Diencephalon (tissue), 2 donors: ENCODE measurements around a stretch of chr9.

GRCh38 chr9:134267761-134268462 is 58.3 kb upstream of the RXRA start:
- RAMPAGE, long total RNA, result no peak

- RAMPAGE, long total RNA, result no peak
Measured at GRCh38 chr9:134320238-134321584, 5.5 kb upstream of the RXRA start.

DNA sequence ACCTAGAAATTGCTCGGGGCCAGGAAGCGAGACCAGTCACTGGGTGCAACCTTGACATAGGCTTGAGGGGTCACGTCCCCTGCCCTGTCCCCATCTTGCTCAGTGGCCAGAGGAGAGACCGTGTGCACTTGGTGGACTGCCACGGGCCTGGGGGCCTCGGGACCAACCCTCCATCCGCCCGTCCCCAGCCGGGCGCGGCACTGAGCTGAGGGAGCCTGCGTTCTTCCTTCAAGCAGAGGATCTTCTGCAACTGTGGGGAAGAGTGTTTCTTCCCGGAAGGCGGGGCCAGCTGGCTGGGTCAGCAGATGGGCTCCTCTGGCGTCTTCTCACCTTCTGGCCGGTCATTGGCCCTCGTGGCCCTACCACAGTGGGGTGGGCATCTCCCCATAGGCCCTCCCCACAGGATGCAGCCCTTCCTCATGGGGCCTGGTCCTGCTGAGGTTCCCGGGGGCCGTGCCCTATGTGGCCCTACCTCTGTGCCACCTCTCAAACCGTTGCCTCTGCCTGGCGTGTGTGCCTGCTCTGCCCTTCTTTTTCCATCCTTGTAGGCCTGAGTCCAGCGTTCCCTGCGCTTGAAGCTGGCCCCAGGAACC is 17.4 kb downstream of the RXRA start:
- RAMPAGE, long total RNA, result no peak

- RAMPAGE, long total RNA, result no peak
Measured at GRCh38 chr9:134356477-134357559, 30.6 kb downstream of the RXRA start.

DNA sequence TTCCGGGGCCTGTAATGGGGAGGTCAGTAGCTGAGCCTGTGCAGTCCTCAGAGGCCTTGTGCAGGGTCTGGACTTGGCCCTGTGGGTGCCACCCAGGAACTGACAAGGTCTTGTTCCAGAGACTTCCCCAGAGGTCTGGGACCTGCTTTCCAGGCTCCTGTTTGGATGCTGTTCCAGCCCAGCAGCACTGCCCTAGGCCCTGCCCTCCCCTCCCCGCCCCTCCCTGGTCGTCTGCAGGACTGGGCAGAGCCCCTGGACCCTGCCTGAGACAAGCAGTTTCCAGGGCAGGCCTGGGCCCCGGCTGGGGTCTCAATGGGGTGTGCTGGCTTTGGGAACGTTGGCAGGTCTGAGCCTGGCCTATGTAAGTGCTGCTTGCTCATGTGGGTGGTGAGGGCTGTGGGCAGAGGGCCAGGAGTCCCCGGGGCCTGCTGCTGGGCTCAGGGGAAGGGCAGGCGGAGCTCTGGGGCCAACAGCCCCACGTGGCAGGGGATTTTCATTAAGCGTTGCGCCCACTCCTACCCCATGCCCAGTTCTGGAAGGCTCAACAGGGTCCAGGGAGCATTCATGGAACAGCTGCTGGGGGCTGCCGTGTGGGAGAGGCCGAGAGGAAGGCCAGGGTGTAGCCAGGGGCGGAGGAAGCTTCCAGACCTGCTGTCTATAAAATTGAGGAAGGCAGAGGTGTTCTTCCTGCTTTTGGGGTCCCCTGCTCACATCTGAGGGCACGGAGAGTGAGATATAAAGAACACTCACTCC is 32.4 kb downstream of the RXRA start:
- RAMPAGE, long total RNA, result no peak

- RAMPAGE, long total RNA, result no peak
Measured at GRCh38 chr9:134360785-134361736, 34.8 kb downstream of the RXRA start.

- RAMPAGE, long total RNA, result no peak
Measured at GRCh38 chr9:134361737-134362579, 35.7 kb downstream of the RXRA start.

GRCh38 chr9:134396163-134396844 is 70.0 kb downstream of the RXRA start:
- RAMPAGE, long total RNA, result no peak

DNA sequence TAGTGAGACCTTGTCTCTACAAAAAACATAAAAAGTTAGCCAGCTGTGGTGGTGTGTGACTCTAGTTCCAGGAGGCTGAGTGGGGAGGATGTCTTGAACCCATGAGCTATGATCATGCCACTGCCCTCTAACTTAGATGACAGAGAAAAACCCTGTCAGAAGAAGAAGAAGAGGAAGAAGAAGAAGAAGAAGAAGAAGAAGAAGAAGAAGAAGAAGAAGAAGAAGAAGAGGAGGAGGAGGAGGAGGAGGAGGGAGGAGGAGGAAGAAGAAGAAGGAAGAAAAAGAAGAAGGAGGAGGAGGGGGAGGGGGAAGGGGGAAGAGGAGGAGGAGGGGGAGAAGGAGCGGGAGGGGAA is 62.2 kb upstream of the COL5A1 start:
- RAMPAGE, long total RNA, result no peak

DNA sequence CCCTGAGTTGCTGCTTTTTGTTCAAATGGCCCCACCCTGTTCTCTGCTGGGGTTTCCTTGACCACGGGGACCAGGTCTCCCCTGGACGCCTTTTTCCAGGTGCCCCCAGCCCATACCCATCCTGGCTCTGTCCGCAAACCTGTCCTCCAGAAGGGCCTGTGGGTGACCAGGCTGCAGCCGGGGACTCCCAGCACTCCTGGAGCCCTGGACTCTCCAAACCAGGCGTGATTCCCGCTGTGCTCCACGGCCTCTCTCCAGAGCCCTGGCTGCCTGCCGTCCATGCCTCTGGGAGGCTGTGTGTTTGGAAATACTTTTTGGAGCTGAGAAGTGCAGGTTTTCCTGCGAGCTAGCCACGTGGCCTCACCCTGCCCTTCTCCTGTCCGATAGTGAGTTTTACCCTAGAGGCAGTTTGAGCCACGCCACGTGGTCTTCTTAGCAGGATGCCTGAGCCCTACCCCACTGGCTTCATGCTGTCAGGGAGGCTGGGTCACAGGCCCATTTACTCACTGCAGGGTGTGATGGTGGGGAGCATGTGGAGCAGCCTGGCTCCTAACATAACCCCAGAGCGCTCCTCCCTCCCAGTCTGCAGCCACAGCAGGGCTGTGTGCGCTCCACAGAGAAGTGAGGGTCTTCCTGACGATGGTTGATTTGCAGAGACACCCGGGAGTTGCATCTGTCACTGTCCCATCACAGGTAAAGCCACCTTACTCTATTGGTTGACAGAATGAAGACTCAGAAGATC is 71.3 kb downstream of the COL5A1 start:
- RAMPAGE, long total RNA, result no peak

GRCh38 chr9:135137282-135137959 is 50.0 kb downstream of the OLFM1 start:
- RAMPAGE, long total RNA, result no peak

DNA sequence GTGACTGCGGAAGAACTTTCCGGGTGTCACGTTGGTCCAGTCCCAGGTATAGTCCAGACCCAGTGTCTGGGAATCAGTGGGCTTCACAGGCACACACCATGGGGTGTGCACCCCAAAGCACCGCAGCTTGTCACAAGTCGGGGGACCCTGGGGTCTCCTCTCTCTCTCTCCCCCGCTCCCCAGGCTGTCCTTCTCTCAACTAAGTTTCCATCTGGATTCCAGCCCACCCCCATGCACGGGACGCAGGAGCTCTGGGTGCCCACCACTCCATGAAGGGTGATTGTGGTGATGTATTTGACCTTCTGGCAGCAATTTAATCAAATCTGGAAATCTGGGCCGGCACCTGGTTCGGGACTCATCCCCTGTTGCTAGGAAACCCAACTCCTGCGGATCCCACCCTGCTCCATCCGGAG is 106.0 kb upstream of the PPP1R26 start:
- RAMPAGE, long total RNA, result no peak

DNA sequence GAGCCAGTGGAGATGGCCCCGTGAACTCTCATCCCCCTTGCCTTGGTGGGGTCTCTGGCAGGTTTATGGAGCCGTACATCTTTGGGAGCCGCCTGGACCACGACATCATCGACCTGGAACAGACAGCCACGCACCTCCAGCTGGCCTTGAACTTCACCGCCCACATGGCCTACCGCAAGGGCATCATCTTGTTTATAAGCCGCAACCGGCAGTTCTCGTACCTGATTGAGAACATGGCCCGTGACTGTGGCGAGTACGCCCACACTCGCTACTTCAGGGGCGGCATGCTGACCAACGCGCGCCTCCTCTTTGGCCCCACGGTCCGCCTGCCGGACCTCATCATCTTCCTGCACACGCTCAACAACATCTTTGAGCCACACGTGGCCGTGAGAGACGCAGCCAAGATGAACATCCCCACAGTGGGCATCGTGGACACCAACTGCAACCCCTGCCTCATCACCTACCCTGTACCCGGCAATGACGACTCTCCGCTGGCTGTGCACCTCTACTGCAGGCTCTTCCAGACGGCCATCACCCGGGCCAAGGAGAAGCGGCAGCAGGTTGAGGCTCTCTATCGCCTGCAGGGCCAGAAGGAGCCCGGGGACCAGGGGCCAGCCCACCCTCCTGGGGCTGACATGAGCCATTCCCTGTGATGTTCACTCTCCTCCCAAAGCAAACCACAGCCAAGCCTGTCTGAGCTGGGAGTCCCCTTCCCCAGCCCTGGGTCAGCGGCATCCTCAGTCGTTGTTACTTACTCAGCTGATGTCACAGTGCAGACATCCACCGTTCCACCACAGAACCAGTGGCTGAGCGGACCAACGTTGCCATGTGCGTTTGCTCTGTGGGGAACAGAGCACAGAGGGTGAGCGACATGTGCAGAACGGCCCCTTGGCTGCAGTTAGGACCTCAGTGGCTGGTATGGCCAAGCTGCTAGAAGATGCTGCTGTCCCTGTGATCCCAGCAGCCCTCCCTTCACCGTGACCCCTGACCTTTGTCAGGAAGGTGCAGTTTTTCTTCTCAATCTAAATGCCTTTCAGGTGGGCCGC is 3.3 kb downstream of the MRPS2 start:
- RAMPAGE, long total RNA, result no peak

GRCh38 chr9:135701618-135701956 is 398 bp upstream of the KCNT1 start:
- RAMPAGE, long total RNA, result no peak

GRCh38 chr9:135906476-135906982 is 817 bp downstream of the CAMSAP1 start:
- RAMPAGE, long total RNA, result no peak

DNA sequence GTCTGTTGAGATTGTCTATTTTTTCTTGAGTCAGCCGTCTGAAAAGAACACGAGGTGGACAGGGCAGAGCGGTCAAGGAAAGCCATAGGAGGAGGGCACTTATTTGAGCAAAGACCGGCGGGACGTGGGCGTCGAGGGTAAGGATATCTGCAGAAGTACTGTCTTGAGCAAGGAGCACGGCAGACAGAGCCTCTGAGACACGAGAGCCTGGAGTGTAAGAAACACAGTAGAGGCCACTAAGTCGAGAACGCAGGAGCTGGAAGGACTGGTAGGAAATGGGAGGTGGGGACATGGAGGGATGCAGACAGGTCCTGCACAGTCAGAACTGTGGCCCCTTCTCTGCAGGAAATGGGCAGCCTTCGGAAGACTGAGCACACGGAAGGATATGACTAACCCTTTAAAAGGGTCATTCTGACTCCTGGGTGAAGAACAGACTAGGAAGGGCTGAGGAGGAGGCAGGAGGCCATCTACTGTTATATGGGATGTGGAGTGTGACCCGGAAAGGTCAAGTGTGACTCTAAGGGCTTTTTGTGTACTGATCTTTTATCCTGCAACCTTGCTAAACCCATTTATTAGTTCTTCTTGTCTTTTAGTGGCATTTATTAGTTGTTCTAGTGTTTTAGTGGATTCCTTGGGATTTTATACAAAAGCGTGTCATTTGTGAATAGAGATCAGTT is 1.4 kb upstream of the CAMSAP1 start:
- RAMPAGE, long total RNA, result no peak

GRCh38 chr9:135941518-135942528 is 19.4 kb downstream of the UBAC1 start:
- RAMPAGE, long total RNA, result no peak

- RAMPAGE, long total RNA, result no peak
Measured at GRCh38 chr9:135949283-135950037, 11.7 kb downstream of the UBAC1 start.

DNA sequence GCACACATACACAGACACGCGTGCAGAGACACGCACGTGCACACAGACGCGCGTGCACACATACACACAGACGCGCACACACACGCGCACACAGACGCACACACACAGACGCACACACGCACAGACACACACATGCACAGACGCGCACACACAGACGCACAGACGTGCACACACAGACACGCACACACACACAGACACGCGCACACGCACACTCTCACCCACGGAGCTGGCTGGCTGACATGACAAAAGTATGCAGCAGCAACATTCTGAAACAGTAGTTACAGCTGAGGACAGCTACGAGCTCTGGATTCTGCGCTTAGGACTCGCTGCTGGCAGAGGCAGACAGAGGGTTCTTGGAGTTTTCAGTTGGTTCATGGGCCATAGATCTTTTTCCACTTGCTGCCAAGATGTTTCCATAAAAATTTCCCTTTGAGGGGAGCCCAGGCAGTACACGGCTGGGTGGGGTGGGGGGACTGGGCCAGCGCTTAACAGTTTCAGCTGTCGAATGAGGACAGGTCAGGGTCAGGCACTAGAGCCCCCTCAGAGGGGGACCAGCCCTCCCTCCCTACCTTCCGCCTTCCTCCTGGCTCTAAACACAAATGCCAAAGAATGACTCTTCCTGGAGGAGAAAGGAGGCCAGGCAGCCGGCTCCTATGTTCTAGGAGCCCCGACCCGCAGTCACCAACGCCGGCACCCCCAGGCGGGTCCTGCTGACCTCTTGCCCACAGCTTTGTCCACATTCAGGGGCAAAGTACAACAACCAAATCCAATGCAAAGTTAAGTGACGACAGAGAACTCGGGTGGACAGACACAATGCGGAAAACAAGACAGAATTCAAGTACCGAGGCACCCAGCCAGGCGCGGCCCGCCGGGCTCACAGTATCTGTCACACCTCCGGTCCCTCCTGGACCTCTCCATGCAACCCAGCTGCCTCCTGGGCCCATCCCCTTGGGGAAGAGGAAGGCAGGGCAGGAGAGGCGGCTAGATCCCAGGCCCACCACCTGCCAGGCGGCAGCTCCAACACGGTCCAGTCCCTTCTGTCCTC is 46.5 kb upstream of the UBAC1 start:
- RAMPAGE, long total RNA, result no peak

- RAMPAGE, long total RNA, result no peak
Measured at GRCh38 chr9:136012017-136012646, 51.0 kb upstream of the UBAC1 start.